Omental fat pad (tissue), 4 donors: ENCODE measurements around the gene ACTL8.

DNA sequence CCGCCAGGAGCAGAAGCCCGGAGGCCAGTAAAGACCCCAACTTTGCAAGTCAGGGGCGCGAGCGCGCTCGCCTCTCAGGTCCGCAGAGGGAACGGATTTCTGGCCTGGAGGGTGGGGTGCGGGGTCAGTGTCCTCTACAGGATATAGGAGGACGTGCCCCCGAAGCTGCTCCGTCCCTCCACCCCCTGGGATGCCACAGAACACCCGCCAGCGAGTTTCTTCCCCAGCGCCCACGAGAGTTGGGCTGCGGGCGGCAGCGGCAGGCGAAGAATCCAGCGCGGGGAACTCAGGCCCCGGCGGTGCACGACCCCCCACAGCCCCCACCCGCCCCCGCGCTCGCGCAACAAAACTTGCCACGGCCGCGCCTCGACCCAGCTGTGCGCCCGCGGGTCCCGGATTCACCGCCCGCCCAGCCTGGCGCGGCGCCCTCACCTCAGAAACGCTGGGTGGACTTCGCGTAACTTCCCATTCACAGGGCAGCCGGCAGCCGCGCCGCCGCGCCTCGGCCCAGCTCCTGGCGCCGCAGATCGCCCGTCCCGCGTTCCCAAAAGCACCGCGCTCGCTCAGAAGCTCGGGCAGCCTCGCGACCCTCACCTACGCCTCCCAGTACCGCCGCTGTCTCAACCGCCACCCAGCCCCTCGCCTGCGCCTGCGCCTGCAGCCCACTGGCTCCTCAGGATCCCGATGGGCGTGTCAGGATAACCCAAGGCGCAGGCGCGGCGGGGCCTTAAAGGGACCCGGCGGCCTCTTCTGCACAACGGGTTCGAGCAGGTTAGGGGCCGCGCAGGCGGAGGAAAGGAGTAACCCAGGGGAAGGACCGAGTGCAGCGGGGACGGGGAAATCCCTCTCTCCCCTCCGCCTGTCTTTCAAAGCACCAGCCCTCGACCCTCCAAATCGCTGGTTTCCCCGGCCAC is 172.6 kb downstream of the NECAP2 start:
- PRO-cap, result unidirectional peak, plus-strand start at position 468 of the sequence; unidirectional peak, minus-strand start at position 645 of the sequence
- RAMPAGE, long total RNA, 4 experiments, result start-site peak on the minus strand in 3 of 4 experiments, centred at positions 623 to 642 of the sequence, 31 to 283 reads per replicate

DNA sequence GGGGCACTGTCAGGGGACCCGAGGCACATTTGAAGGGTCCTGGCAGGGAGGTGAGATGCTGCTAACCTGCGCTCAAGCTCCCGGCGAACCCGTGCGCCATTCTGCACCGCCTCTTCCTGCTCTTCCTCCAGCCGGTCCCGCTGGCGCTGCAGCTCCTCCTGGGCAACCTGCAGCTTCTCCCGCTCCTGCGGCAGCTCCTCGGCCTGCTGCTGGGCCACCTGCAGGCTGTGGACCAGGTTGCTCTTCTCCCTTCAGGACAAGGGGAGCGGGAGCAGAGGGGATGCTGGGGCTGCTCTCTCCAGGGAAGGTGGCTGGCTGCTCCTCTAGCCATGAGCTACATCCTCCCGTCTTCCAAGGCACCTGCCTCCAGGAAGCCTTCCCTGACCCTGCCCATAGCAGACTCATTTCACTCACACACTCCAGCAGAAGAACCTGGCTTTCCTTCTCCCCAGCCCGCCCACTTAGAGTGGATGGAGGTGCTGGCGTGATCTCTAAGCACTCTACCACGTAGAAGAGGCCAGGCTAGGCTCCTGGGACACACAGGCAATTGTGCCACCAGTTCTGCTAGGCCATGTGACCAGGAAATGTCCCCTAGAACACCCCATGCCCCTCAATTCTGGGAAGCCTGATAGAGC is 188.0 kb downstream of the NECAP2 start:
- PRO-cap, result no peak
- RAMPAGE, long total RNA, 4 experiments, result no peak in any of the 4 experiments

DNA sequence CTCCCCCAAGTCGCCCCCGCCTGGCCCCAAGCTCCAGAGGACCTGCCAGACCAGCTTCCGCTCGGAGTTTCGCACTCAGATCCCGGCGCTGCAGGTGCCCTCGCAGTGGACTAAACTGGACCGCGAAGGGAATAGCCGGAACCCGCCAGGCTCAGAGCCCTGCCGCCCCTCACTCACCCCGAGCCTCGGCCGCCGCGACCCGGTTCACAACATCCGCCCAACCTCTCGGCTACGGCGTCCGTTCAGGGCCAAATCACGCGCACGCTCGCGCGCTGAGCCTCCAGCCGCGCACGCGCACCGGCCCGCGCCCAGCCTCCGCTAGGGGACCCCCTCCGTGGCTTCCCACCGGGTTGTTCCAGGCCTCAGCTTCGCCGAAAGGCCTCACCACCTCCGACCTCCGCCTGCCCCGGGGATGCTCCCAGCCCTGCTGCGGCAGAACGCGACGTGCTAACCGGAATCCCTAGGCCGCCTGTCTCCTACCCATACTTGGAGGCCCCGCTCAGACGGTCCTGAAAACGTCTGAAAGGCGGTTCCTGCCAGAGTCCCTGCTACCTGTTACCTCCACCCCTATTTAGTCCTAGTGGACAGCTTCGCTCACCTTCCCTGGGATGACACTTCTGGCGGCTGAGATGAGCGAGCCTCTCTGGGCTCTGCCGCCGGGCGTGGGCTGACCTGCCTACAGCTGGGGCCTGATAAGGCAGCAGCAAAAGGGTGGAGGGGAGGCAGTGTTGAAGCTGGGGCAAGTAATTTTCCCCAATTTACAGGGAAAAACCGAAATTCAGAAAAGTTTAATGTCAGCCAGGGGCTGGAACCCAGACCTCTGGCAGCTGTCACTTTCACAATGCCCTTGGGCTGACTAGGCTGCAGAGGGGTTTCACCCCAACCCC is 204.2 kb downstream of the NECAP2 start:
- PRO-cap, result unidirectional peak, minus-strand start at position 191 of the sequence
- RAMPAGE, long total RNA, 4 experiments, result start-site peak on the plus strand in 4 of 4 experiments, centred at positions 284 to 301 of the sequence, 7 to 31 reads per replicate; start-site peak on the minus strand in 3 of 4 experiments, centred at positions 192 to 203 of the sequence, 21 to 43 reads per replicate

GRCh38 chr1:16707754-16708144 is 214.0 kb upstream of the CROCC start:
- PRO-cap, result no peak
- RAMPAGE, long total RNA, 4 experiments, result no peak in any of the 4 experiments

DNA sequence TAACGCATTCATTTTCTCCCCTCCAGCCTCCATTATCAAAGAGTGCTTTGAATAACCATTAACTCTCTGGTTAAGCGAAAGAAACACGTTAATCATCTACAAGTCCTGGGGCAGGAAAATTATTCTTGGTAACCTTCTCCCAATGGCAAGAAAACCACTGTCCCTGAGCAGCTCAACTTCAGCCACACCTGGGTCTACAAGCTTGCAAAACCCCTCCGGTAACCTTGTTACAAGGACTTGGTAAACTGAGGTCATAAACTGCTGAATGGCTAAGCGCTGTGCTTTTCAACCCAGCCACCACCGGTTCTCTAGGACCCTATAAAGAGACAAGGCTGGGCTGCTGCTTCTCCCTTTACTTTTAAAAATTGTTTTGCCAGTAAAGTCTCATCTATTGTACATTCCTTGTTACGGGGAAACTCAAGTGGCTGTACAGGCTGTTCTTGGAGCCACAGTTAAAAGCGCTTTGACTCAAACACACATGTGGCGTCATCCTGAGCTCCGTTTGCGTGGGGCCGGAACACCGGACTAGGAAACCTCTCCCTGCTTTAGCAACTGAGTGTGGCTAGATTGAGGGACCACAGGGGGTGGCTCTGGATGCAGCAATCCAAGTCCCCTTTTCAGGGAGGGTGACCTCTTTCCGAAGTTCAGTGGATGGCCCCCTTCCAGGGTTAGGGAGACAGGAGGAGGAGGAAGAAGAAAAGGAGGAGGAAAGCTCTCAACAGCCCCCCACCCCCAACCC is 156.6 kb upstream of the CROCC start:
- PRO-cap, result no peak
- RAMPAGE, long total RNA, 4 experiments, result start-site peak on the minus strand in 2 of 4 experiments, centred at positions 327 to 330 of the sequence, 13 to 16 reads per replicate

GRCh38 chr1:16870054-16870308 is 51.8 kb upstream of the CROCC start:
- PRO-cap, result no peak
- RAMPAGE, long total RNA, 4 experiments, result no peak in any of the 4 experiments

DNA sequence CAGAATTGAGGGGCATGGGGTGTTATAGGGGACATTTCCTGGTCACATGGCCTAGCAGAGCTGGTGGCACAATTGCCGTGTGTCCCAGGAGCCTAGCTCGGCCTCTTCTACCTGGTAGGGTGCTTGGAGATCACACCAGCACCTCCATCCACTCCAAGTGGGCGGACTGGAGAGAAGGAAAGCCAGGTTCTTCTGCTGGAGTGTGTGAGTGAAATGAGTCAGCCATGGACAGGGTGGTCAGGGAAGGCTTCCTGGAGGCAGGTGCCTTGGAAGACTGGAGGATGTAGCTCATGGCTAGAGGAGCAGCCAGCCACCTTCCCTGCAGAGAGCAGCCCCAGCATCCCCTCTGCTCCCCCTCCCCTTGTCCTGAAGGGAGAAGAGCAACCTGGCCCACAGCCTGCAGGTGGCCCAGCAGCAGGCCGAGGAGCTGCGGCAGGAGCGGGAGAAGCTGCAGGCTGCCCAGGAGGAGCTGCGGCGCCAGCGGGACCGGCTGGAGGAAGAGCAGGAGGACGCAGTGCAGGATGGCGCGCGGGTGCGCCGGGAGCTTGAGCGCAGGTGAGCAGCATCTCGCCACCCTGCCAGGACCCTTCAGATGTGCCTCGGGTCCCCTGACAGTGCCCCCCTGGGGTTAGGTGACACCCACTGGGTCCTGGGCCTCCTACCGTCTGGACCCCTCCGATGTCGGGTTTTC is 22.1 kb downstream of the CROCC start:
- PRO-cap, result no peak
- RAMPAGE, long total RNA, 4 experiments, result no peak in any of the 4 experiments

DNA sequence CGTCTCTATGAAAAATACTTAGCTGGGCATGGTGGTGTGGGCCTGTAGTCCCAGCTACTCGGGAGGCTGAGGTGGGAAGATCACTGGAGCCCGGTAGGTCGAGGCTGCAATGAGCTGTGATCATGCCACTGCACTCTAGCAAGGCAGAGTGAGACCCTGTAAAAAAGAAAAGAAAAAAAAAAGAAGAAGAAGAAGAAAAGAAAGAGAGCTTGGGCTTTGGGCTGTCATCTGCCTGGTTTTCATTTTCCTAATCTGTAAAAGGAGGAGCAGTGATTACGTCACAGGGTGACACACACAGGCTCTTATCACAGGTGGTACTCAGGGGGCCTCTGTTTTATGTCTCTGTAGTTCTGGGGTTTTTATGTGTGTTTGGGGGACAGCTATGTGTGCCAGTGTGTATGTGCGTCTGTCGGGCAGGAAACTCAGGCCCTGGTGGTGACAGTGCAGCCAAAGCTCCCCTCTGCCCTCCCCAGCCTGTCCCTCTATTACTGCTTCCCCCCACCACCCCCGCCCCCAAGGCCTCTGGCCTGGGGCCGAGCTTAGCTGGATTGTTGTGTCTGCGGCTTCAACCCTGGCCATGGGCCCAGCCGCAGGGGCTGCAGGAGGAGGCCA is 13.4 kb downstream of the MFAP2 start:
- PRO-cap, result no peak
- RAMPAGE, long total RNA, 4 experiments, result no peak in any of the 4 experiments

GRCh38 chr1:16971224-16971757 is 9.1 kb downstream of the MFAP2 start:
- PRO-cap, result no peak
- RAMPAGE, long total RNA, 4 experiments, result no peak in any of the 4 experiments

- PRO-cap, result no peak
- RAMPAGE, long total RNA, 4 experiments, result no peak in any of the 4 experiments
These were observed 918 bp upstream of the MFAP2 start for GRCh38 chr1:16981346-16981729.

DNA sequence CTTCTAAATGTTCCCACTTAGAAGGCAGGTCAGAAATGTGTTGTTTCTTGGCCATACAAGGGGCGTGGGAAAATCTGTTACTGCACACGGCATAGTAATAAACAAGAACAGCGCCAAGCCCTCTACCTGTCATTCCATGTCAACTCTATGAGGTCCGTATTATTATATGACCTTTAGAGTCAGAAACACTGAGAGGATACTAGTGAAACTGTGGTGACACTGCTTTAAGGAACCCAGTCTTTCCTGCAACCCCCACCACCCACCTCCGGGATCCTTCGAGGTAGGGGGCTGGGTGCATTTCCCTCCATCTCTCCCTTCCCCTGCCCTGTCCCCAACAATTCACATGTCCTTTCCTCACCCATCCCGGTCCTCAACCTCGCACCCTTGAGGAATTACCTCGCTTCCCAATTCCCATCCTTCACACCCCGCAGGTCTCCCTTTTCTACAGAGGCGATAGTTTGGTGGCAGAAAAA is 664 bp downstream of the SDHB start:
- PRO-cap, result no peak
- RAMPAGE, long total RNA, 4 experiments, result no peak in any of the 4 experiments

GRCh38 chr1:17189791-17190504 is 15.0 kb upstream of the PADI1 start:
- PRO-cap, result no peak
- RAMPAGE, long total RNA, 4 experiments, result no peak in any of the 4 experiments

GRCh38 chr1:17521839-17522600 is 17.5 kb upstream of the ARHGEF10L start:
- PRO-cap, result no peak
- RAMPAGE, long total RNA, 4 experiments, result no peak in any of the 4 experiments

GRCh38 chr1:17525010-17525386 is 14.5 kb upstream of the ARHGEF10L start:
- PRO-cap, result no peak
- RAMPAGE, long total RNA, 4 experiments, result no peak in any of the 4 experiments

- PRO-cap, result no peak
- RAMPAGE, long total RNA, 4 experiments, result no peak in any of the 4 experiments
These were observed 13.4 kb upstream of the ARHGEF10L start for GRCh38 chr1:17525919-17526623.

GRCh38 chr1:17527044-17527962 is 12.2 kb upstream of the ARHGEF10L start:
- PRO-cap, result no peak
- RAMPAGE, long total RNA, 4 experiments, result no peak in any of the 4 experiments

DNA sequence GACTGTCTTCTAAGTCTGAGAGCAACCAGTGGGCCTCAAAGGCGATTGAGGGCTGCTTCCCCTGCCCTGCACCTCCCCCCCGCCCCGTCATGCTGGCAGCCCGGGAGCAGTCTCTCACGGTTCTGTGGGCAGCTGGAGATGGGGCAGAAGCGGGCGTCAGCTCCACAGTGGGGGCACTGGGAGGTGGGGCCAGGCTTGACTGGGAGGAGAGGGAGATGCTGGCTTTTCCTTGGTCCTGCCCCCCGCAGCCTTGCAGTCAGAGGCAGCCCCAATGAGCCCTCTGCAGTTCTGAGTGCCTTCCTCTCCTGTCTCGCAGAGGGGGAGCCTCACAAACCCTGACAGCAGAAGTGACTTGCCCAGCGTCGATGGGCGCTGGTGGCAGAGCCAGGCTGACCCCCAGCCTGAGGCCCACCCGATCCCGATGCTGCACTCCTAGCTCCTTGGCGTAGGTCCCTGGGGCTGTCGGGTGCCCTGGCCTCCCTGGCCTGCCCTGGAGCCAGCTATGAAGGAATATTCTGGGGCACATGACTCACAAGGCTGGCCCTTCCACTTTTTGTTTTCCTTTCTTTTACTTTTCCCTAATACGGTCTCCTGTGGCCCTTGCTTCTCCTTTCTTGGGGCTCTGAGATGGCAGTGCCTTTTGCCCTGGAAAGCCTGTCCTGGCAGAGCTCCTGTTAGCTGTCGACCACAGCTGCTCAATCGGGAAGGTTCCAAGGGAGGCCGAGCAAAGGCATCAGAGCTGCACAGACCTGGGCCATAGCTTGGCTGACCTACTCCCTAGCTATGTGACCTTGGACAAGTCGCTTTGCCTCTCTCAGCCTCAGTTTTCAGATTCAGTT is 21.9 kb downstream of the ARHGEF10L start:
- PRO-cap, result no peak
- RAMPAGE, long total RNA, 4 experiments, result no peak in any of the 4 experiments

GRCh38 chr1:17568973-17569444 is 29.5 kb downstream of the ARHGEF10L start:
- PRO-cap, result no peak
- RAMPAGE, long total RNA, 4 experiments, result no peak in any of the 4 experiments

- PRO-cap, result no peak
- RAMPAGE, long total RNA, 4 experiments, result no peak in any of the 4 experiments
These were observed 85.4 kb downstream of the ARHGEF10L start for GRCh38 chr1:17624715-17625546.

DNA sequence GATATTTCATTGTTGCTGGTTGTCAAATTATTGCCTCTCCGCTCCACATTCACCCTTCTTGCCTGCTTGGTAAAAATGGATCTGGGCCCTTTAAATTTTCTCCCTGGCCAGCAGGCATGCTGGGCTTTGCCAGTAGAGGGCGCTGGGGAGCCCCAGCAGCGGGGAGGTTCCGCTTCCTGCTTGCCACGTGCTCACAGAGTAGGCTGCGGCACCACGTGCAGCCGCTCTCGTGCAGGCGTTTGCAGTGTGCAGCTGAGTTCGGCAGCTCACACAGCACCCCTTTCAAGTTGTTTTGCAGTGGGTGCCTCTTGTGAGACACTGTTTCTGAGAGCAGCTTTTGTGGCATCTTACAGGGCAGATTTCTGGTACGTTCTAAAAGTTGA is at the start of gene ACTL8:
Gene ACTL8, plus strand, starts transcription at position 194 of the 383 bp plus-strand sequence.
- PRO-cap, result no peak
- RAMPAGE, long total RNA, 4 experiments, result no peak in any of the 4 experiments